ENCODE data around the gene BRD1.

- RRBS, result no CpG with 5 or more reads among the region's 4 CpGs
These were observed 225.9 kb upstream of the TAFA5 start for GRCh38 chr22:48263558-48263757.

DNA sequence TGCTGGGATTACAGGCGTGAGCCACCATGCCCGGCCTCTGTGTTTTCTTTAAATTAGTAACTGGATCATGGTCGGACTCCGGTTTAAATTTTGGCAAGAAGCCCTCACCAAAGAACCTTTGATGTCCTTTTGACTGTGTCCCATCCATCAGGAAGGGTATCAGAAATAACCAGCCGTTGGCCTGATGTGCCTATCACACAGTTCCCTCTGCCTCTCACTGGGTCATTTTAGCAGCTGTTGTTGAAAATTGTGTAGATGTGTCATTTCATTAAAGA is 89.1 kb upstream of the TAFA5 start:
- RRBS, result no CpG with 5 or more reads among the region's 5 CpGs

- RRBS, result no CpG with 5 or more reads among the region's 21 CpGs
These were observed 7.8 kb downstream of the TAFA5 start for GRCh38 chr22:48497133-48497527.

DNA sequence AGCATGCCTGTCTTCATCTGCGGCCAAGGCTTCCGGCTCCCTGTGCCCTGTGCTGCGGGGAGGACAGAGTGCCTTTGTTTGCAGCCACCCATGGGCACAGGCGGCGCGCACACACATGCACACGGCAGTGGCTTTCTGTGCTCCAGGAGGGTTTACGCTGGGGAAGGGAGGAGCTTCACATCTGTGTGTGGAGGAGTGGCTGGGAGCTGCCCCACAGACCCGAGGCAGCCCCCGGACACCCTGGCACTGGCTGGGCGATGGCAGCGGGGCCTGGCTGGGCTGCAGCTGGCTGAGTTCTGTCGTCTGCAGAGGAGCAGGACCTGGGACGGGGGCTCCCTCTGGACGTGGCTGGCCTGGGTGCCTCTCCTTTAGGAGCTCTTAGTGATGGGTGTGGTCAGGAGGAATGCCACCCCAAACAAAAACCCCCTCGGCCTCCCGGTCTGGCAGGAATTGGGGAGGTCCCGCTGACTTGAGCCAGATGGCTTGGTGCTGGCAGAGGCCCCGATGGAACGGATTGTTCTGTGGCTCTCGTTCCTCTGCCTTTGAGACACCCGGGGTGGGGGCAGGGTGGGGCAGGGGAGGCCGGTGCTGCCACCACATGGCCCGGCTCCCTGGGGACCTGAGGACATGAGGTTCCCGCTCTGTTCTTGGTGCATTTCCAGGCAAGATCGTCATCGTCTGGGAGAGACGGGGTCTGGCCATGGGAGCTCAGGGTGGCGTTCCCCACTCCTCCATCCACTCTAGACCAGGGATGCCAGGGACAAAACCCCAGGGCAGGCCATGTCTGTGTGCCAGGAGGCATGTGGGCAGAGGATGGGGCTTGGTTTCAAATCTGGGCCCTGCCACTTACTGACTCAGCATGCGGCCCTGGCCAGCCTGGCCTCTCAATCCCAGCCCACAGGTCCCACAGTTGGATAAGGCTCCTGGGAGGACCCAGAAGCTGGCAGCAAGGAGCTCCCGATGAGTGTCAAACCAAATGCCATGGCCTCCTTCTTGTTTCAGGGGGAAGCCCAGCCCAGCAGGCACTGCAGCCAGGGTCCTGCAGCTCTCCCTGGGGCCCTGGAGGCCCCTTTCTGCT is 47.6 kb downstream of the TAFA5 start:
- RRBS, result 15% methylated on average over 4 of the region's 31 CpGs

- RRBS, result no CpG with 5 or more reads among the region's 23 CpGs
These were observed 89.9 kb downstream of the TAFA5 start for GRCh38 chr22:48579177-48579816.

DNA sequence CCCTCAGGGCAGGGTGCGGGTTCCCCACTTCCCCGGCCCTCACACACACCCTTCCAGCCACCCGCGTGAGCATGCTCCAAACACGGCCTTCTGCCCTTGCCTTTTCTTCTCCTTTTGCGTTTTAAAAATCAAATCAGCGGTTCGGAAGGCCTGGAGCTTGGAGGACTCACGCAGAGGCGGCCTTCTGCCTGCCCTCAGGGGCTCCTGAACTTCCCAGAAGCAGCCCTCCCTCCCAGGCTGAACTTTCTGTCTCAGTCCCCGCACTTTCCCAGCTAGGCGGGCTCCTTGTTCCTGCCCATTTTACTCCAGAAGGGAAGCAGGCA is 98.3 kb downstream of the TAFA5 start:
- RRBS, result 17% methylated on average over 2 of the region's 12 CpGs

DNA sequence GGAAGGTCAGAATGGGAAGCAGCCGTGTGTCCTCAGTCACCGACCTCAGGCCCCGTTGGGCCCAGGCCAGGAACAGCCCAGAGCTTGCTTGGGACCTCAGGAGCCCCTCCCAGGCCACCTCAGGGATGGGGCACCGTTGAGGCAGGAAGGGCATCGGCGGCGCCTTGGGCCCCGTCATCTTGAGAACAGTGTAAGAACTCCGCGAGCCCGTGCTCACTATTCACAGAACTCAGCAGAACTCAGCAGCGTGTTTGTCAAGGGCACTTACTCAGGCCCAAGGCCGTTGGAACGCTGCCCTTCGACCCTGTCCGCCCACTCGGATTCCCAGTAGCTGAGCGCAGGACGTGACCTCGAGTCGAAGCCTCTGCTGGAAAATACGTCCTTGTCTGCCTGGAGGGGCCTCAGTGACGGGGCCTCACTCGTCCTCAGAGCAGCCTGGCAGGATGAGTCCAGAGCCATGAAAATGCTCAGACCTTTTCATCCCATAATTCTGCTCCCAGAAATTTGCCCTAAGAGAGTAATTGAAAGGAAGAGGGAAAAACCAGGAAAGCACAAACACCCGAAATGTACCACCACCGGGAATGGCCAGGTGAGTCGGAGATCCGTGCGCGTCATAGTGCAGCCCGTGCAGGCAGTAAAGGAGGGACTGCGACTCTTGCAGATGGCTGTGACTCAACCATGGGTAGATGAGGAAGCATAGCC is 203.6 kb downstream of the TAFA5 start:
- RRBS, result no CpG with 5 or more reads among the region's 32 CpGs

DNA sequence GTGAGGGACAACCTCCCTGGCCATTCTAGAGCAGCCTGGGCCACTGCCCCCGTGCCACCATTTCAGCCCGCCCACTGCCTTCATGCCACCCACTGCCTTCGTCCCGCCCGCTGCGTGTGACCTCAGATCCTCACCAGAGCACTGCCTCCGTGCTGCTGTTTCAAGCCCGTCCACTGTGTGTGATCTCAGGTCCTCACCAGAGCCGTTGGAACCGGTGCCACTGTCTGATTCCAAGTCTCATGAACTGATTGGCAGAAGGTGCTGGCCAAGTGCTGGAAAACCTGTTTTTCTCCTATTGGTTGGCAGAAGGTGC is 231.8 kb downstream of the TAFA5 start:
- RRBS, result no CpG with 5 or more reads among the region's 10 CpGs

DNA sequence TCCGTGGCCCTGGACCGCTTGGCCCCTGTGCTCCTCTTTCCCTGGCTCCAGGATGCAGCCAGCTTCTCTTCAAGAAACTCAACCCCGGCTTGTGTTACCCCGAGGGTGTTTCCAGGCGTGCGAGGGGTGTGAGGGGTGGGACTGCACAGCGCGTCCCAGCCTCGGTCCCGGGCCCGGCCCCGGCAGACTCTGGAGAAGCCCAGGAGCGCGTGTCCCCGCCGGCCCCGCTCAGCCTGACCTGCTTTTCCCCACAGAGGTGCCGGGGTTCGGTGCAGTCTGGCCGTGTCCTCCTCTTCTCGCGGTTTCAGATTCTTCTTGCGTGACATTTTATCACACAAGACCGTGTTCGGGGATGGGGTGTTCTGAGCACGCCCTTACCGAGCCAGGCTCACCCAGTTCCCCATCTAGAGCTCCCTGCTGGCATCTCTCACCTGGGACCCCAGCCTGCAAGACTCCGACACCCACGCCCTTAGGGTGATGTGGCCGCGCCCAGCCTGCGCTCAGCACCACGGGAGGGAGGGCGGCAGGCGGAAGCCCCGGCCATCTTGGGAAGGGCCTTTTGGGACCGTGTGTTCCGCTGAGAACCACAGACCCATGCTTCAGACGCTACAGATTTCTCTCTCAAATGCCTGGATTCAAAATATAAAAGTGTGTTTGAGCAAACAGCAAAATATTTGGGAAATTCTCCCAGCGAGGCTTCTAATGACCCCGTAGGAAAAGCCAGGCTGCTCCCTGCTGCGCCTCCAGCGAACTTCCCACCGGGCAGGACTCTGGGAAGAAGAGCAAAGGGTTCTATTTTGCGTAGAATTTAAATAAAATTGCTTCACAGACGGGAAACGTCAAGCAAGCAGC is 562.8 kb downstream of the TAFA5 start:
- RRBS, result 55% methylated on average over 12 of the region's 47 CpGs

DNA sequence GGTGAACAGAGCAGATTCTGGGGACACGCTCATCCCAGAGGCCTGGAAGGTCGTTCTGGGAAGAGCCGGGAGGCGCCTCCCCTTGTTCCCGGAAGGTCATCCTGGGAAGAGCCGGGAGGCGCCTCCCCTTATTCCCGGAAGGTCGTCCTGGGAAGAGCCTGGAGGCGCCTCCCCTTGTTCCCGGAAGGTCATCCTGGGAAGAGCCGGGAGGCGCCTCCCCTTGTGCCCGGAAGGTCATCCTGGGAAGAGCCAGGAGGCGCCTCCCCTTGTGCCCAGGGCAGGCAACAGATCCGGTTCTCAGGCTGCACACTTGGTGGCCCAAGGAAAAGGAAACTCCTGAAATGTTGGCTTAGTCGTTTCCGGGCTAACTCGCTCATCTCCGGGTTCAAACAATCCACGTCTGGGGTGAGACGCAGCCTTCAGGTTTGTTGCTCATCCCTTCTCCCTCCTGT is 252.3 kb downstream of the BRD1 start:
- RRBS, result 77% methylated on average over 9 of the region's 22 CpGs

GRCh38 chr22:49607047-49607785 is 220.5 kb downstream of the BRD1 start:
- RRBS, result no CpG with 5 or more reads among the region's 18 CpGs

DNA sequence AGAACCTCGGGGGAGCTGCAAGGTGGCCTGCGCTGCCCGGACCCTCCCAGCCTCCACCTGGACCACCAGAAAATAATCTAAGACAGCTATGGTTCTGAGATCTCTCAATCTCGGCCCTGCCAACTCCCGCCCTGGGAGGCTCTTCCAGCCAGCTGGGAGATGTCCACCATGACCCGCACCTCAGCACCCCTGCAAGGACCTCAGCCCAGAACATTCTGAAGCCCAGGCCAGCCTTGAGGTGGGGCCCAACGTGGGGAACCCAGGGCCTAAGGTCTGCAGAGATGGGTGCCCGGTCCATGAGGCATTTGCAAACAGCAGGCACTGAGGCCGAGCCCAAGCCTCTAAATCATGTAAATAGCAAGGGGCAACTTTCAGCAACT is 47.1 kb downstream of the BRD1 start:
- RRBS, result 96% methylated on average over 3 of the region's 9 CpGs

- RRBS, result no CpG with 5 or more reads among the region's 7 CpGs
These were observed 31.2 kb downstream of the BRD1 start for GRCh38 chr22:49796550-49796761.

DNA sequence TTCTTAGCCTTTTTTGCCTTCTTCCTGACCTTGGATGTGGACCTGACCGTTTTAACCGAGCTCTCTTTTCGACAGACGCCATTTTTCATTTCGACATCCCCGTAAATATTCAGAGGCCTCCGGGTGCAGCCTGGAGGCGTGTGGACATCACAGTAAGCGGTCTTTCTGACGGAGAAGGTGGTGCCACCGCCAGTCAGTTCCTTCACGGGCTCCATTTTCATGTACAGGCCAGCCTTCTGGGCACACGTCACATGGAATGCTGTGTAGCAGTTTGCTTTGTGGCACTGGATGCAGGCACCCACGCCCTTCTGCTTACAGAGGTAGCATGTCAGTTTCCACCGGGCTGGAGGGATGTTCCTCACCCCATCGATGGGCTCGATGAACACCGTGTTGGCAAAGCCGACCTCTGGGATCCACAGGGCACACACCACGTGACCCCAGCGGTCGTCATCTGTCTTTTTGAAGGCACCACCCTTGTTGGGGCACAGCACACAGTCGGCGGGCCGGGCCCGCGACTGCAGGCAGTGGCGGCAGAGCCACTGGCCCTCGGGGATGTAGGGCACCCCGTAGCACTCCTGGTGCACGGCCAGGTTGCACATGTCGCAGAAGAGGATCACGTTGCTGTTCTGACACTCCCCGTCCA is 4.5 kb downstream of the BRD1 start:
- RRBS, result no CpG with 5 or more reads among the region's 34 CpGs

DNA sequence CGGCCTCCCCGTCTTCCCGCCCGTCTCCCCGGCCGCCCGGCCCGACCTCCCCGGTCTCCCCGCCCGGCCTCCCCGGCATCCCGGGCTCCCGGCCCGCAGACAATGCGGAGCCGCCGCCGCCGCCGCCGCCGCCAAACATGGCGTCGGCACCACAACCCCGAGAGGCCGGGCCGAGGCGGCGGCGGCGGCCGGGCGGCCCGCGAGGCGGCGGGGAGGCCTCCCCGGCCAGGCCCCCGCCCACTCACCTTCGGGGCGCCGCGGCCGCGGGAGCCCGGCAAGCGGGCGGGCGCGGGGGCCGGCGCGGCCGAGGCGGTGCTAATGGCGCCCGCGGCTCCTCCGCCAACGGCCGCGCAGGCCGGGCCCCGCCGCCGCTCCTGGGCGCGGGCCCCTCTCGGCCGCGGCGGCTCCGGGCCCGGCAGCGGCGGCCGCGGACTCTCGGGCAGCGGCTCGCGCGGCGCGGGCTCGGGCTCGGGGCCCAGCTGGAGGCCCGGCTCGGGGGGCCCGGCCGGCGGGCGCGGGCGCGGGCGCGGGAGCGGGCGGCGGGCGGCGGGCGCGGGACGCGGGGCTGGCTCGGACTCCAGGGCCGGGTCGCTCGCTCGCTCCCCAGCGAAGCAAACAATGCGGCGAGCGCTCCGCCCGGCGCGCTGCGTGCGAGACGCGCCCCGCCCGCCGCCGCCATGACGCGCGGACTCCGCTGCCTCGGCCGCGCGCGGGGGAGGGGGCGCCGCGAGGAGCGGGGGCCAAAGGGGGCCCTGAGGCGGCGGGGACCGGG is at the start of gene BRD1:
BRD1 (minus strand) TSS at position 622 of the 772 bp plus-strand sequence.
- RRBS, result 1% methylated on average over 81 of the region's 145 CpGs

- RRBS, result 100% methylated on average over 1 of the region's 18 CpGs
These were observed 29.7 kb downstream of the ZBED4 start for GRCh38 chr22:49883244-49883940.

- RRBS, result 97% methylated on average over 9 of the region's 17 CpGs
These were observed 3.1 kb downstream of the CRELD2 start for GRCh38 chr22:49921592-49921945.

DNA sequence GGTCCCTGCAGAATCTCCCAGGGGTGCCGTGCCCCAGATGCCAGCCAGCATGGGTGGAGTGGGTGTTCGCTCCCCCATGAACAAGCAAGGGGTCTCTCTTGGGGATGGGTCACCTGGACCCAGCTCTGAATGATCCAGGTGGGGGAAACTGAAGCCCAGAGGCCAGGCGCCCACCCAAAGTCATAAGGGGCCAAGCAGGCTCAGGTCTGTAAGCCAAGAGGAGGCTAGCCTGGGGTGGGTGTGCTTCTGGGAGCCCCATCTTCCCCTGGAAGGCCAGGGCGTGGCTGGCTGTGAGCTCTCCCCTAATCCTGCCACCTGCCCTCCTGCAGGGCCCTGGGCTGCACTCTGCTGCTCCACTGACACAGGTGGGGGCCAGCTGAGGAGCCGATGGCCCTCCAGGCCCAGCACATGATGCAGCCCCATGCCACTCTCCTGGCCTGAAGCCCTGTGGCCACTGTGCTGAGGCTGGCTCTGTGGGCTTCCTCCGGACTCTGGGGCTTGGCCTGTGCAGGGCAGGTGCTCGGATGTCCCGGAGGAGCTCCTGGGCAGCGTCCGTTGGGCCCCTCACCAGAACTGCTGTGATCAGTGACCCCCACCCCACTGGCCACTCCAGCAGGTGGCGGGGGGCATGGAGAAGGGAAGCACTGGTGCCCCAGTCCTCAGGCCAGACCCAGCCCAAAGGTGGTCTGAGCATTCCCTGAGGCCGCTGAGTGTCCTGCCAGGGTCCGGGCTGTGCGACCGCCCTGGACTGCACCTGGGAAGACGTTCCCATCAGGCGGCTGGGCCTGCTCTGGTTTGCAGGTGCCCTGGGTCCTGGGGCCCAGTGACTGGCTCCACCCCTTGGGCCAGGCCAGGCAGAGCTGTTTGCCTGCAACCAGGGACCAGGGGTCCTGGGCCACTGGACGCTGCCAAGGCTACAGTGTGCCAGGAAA is 8.4 kb downstream of the PIM3 start:
- RRBS, result 96% methylated on average over 3 of the region's 18 CpGs

DNA sequence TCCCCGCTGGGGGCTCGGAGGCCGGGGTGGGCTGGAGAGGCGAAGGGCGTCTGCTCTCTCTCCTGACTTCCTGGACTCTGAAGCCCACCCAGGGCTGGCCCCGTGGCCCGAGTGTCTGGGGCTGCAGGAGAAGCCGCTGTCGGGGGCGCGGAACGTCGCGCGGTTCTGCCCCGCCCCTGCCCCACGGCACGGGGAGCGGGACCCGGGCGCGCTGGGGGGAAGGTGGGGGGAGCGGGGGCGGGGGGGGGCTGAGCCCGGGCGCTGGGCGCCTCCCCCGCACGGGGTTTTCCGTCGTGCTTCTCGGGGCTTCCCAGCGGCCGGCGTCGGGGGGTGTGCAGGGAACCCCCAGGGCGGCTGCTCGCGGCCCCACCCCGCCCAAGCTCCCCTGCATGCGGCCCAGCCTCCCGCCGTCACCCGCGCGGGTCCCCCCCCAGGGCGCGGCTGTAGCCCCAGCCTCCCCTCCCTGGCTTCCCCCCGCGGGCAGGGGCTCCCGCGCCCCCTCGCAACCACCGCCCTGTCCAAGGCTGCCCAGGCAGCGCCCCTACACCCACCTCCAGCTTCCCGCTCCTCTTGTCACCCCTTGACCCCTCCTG is 1.9 kb downstream of the IL17REL start:
- RRBS, result 5% methylated on average over 13 of the region's 56 CpGs

GRCh38 chr22:50129384-50129834 is 39.6 kb downstream of the MOV10L1 start:
- RRBS, result no CpG with 5 or more reads among the region's 9 CpGs

Data from zone of skin (tissue), 1 donor.